ENCODE measurements around the gene NUP205.

DNA sequence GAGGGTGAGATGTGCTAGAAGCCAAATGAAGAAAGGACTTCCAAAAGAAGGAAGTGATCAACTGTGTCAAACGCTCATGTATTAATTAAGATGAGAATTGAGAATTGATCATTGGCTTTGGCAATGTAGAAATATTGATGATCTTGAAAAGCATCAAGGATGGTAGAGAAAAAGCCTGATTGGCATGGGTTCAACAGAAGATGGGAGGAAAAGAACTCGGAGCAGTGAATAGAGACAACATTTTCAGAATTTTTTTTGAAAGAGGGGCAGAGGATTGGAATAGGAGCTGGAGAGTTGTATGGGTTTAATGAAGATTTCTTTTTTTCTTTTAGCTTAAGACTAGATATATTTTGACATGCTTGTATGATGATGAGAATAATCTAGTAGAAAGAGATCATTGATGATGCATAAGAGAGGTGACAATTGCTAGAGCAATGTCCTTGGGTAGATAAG is 33.6 kb downstream of the CALD1 start:
- PRO-cap = no peak

DNA sequence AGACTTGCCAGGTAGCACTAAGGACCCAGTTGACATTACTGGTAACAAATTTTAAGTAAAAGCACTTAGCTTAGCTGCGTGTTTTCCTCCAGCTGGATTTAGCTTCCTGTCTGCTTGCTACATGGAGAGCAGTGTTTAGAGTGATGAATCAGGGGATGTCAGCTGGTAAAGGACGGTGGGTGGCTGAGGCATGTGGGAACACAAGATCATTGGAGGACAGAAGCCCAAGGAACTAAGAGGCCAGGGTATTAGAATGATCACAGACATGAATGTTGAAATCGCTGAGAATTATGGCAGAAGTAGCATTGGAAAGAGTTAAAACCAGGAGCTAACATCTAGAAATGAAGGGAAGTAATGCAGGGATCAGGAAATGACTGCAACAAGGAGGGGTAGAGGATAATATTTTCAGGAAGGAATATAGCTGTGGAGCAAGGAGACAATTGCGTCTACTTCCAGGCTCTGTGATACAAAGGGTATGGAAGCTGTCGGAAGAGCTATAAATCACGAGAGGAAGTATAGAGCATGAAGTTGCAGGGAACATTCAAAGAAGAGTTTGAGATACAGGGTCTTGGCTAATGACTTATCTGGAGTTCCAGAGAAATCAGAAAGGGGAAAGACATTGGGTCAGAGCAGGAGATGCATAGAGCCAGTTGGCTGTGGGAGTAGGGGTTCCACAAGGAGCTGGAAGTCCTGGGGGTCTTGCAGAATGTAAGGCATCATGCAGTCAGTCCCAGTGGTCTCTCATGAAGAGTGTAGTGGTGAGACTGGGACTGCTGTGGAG is 34.5 kb downstream of the CALD1 start:
- PRO-cap = no peak

DNA sequence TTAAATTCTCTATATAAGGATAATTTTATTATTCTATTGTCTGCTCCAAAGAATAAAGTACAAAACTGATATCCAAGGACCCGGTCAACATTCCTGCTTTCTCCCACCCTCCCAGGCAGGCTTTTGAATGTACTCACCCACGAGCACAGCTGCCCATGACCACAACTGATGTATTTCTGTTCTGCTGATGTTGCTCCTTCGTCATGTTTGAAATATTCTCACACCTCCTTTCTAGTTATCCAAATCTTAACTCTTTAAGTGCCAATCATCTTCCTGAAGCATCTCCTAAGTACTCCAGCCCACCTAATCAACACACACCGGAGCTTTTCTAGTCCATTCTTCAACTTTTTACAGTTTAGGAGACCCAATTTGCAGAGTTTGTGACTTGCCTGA is 46.7 kb downstream of the CALD1 start:
- PRO-cap = no peak

DNA sequence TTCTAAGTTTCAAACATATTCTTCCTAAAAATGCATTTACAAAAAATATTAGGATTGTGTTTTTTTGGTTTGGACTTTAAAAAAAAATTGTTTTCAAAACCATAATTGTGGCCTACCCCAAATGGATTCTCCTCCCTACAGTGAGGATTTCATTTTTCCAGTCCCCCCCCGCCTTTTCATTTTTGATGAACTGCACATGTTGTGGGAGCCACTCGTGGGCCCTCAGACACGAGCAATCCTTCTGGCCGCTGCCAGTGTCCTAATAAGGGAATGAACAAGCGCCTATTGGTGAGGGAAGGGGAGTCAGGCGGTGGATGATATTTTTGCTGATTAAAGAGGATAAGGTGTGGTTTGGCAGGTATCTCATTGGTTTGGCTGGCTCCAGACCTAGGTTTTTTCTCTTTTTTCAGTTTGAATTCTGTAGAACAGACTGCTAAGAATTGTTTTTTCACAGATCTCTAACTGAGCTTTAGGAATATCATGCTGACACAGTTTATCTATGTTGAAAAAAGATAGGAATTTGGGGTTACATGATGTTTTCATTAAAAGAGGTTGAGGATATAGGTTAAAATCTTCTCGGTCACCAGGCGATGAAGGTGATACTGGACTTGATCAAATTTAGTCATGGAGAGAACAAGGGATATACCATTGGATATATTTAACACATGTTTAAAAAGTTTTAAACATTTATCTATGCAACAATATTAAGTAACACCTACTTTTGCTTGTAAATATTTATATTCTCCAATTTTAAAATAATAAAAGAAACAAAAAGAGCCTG is 78.5 kb upstream of the AGBL3 start:
- PRO-cap = no peak

DNA sequence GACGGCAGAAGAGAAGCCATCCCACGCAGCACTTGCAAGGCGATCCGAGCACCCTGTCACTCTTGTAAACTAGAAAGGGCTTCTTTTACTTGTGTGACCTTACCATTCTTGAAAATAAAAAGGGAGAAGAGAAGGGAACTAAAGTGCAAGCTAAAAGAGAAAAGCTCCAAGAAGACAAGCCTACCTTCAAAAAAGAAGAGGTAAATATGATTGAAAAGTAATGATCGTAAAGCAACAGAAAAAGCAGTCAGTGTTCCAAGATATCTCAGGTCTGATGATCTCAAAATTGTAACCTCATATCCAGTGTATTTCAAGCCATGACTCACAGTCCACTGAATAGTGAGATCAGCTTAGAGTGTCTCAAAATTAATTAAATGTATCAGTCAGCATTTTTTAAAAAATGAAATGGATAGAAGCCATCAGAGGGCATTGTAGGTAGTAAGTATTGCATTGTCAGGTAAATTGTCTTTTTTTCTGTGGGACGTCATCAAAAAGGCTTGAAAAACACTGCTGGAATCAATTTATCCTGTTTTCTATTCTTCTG is 50.7 kb upstream of the AGBL3 start:
- PRO-cap = no peak

DNA sequence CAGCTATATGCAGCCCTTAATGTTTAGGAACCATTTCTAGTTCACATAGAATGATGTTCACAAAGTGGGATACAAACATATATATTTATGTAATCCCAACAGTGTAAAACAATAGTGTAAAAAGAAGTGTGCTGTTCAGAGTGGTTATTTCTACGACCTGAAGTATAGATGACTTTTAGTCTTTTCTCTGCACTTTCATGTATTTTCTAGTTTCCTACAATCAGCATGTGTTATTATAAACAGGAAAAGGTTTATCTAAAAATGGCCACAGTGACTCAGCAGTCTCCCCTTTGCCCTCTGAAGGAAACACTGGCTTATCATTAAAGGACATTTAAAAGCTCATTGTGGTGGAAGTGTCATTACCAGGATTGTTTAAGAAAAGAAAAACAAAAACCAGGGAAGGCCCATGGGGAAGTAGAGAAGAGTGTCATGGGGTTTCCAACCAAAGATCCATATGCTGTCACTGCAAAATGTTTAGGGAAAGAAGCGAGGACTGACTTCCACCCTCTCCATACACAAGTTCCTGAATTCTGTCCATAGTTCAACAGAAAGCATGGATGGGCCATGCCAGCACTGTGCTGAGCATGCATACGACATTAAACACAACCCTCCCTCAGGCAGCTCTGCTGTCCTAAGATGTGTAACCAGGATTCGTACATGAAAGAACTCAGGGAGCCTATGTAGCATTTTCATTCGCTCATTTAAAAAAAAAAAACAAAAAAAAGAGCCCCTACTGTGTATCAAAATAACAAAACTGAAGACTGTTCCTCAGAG is 10.3 kb downstream of the CYREN start:
- PRO-cap = no peak

GRCh38 chr7:135164097-135165027 is 6.1 kb downstream of the CYREN start:
- PRO-cap = no peak

DNA sequence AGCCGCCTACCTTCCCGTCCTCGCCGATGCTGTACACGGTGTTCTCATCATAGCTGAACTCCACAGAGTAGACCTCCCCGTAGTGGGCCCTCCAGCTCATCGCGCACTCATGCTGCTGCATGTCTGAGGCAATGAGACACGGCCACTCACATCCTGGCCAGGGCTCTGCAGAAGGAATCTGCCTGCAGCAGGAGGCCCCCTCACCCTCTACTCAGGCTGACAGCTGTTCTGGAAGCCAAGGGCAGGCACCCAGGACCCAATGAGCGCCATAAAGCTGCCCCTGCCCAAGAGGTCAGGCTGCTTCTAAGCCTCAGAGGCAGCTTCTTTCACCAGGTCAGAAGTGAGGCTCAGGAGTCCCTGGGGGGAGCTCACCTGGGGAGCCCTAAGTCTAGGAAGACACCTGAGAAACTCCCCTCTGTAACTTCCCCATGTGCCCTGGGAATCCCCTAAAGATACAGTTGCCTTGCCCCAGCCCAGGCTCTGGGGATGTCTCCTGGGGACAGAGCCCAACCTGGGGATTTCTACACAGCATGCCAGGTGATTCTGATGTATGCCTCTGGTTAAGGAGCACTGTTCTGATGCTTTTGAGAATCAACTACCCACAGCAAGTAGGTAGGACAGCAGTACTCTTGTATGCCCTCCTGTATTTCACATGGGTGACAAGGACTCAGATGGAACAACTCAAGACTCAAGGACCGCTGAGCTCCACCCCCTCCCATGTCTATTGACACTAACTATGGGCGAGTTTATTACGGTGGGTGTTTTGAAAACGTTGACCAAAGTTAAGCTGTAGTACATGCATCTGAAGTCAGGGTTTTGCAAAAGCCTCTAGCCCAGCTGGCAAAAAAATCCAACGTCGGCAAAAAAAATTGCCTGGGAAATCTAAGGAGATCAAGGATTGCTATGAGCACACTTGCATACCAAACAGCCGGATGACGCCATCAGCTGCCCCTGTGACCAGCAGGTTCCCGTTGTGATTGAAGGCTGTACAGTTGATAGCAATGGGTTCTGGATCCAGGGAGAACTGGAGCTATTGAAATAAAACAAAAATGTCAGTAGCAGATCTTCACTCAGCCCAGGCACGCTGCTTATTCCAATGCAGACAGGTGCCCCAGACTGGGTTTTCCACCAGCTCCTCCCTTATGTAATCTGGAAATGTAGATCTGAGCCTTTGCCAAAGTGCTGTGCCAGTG is 18.3 kb upstream of the CYREN start:
- PRO-cap = no peak

DNA sequence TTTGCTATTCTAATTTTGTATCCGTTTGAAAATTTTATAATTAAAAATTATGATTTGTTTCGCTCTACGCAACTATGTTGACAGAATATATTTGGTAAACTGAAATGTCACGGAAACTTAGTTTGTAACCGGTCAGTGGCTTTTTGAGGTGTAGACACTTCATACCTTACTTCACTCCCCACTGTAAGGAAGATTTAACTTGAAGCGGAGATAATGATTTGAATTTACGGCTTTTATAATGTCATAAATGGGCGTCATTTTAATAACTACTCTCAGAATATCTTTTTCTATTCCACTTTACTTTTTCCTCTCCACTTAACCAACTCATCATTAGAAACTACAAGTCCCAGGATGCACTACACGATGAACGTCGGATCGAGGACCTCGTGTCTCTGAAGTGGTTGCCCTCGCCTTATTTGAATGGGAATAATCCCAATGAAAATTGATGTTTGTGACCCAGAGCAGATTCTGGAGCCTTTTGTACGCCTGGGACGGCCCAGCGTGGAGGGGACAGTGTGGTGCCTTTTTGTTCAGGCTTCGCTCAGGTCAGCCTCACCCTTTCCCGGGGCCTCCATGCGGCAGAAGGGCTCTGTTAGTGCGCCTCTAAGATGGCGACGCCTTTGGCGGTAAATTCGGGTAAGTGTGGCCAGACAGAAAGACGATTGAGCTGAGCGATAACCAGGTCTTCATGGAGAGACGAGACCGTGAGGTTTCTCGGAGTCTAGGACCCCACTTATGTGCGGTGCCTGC is at the start of gene NUP205:
NUP205 (plus strand) TSS at position 581 of the 750 bp plus-strand sequence.
- PRO-cap = bidirectional peak, plus-strand start at position 595 of the sequence, minus-strand start at position 582 of the sequence

GRCh38 chr7:135558087-135558835 is 544 bp downstream of the NUP205 start:
- PRO-cap = bidirectional peak, plus-strand start at chr7:135558125, minus-strand start at chr7:135558161; bidirectional peak, plus-strand start at chr7:135558429, minus-strand start at chr7:135558564

- PRO-cap = no peak
Observed at GRCh38 chr7:135617519-135617896, 44.8 kb upstream of the STMP1 start.

DNA sequence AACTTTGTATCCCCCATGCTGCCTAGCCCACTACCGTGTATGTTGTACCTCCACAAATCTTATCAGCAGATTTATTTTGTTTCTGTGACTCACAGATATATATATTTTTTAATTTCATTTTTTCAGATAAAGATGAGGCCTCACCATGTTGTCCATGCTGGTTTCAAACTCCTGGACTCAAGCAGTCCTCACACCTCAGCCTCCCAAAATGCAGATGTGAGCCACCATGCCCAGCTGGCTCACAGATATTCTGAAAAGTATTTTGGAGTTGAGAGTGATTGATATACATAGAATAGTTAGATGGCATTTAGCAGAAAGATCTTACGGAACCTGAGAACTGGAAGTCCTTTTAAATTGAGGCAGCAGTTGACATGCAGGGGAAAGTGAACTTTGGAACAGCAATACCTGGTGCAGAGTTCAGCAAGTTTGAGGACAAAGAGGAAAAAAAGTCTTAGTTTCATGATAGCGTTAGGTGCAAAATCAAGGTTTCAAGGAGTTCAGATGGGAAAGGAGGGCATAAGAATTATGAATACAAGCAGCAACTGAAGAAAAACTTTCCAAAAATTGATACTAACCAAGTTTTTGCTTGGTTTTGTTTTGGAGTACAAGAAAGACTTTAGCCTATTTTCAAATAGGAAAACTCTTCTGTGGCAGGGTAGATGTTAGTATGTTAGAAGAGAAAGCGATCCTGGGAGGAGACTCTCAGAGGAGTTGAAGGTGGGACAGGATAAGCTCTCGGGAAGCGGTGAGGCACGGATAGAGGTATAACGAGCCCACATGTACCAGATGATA is 28.1 kb upstream of the STMP1 start:
- PRO-cap = no peak

DNA sequence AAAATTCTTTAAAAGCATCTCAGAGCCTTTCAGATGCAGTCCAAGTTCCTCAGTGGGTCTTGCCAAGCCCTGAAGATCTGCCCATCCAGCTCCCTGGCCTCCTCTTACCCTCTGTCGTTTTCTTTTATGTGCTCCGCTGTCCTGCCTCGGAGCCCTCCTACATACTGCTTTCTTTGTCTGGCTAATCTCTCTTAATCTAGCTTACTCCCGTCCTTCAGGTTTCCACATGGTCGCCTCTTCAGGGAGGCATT is 30.4 kb downstream of the SLC13A4 start:
- PRO-cap = bidirectional peak, plus-strand start at position 191 of the sequence, minus-strand start at position 130 of the sequence

- PRO-cap = no peak
Observed at GRCh38 chr7:135766457-135766889, 17.9 kb upstream of the FAM180A start.

DNA sequence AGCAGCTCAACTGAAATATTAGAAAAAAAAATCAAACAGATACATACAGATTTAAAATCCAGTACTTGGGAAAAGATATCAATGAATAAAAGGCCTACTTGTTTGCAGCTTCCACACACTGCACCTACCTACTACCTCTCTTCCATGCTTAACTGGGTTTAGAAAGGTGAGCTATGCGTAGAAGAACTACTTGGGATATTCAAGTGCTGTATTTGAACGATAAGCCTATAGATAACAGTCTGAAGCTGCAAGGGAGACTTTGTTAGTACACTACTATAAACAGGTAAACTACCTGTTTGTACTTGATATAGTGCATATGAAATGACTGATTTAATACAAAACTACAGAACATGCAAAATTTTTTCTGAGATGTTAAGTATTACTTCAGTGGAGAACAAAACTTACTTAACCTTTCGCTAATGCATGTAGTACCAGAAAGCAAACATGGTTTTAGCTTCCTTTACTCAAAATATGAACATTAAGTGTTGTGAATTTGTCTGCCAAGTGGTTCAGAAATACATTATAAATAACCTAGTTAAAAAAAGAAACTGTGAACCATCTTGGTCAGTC is 50.0 kb downstream of the MTPN start:
- PRO-cap = no peak

GRCh38 chr7:135980613-135981238 is 3.6 kb upstream of the MTPN start:
- PRO-cap = no peak

DNA sequence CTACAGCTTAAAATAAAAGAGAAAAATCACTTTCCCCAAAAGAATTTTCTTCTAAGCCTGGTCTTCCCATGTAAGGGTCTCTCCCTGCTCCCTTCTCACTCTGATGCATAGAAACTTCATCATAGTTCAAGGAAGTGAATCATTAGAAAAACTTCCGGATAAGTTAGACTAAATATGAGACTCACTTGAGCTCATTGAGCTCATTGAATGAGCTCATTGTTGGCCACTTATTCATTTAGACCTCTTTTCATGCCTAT is 236.3 kb upstream of the PTN start:
- PRO-cap = no peak

DNA sequence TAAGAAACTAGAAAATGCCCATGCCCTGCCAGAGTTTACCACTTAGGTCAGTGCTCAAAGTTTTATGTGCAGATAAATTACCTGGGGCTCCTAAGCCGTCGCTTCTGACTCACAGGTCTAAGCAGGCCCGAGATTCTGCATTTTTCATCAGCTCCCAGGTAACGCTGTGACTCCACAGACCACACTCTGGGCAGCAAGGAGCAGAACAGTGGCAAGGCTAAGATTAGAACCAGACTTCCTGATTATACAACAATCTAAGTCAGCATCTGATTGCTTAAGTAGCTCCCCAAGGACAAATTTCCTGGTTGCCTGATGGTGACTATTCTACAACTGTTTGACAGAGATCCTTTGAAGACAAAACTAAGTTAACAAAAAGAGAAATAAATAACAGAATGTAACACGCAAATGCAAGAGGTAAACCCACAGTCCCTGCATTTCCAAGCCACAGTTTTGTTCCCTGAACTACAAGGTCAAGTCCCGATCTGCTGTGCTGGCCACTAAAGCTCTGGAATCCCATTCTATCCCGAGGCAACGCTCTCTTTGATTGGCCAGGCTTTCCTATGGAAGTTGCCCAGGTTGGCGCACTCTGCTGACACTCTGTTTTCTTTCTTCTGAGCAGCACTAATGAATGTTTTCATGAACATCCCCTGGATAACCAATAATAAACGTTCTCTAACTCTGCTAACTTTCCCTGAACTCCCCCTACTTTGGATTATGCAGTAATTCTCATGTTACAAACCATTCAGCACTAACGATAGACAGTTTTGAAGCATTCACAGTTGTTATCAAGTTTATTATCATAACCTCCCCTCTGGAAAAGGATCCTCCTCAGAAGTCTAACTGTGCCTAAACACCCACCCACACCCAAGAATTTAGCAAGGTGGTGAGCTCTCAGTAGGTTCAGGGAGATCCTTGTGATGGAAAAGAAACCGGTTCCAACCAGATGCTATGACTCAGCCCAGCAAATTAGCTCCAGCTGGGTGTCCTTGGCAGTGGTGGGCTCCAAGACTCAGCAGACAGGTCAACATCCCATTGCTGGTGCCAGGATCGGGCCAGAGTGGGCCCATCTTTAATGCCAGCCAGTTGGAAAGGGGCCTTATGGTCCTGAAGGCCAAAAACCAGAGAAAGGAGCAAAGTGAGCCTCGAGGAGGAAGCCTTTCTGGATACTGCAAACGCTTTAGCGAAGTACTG is 68.7 kb downstream of the CREB3L2 start:
- PRO-cap = no peak

GRCh38 chr7:137942438-137942859 is 59.4 kb downstream of the CREB3L2 start:
- PRO-cap = no peak

DNA sequence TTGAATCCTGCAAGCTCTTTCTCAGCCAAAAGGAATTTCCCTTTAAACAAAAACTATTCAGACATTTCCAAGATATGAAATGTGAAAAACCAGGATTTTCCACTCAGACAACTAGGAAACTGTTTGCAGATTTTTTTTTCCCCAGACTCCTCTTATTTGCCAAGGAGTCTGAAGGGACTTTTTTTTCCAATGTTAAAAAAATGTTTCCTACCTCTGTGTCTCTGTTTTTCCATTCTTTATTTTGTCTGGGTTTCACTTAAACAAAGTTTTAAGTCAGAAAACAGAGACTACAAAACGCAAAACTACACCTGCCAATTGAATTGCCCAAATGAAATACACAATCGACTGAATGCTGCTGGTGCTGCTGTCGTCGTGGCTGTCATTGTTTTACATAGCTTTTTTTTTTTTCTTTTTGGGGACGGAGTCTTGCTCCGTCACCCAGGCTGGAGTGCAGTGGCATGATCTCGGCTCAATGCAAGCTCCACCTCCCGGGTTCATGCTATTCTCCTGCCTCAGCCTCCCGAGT is 11.1 kb downstream of the CREB3L2 start:
- PRO-cap = no peak

All from H9 (cell line).